Mesenteric fat pad (tissue), 1 donor: ENCODE measurements around a stretch of chr5.

DNA sequence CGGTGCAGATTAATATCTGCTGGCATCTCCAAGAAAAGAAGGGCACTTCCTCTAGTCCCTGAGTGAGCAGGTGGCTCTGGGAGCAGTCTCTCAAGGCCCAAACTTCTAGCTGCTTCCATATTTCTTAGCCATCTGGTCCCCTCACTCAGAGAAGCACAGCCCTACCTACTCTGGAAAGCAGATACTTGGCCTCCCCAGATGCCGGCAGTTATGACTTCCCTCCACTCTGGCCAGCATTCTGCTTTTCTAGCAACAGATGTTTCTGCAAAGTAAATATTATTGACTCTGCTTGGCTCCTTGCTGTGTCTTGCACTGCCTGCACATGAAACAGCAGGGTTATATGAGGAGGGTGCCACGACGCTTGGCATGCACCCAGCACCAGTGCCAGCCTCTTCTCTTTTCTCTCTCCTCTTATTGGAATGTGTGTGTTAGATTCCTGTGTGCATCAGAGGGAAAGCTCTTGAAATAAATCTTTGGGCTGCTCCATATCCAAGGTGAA is 99.7 kb downstream of the ARHGAP26 start:
- PRO-cap, result no peak

- PRO-cap, result no peak
These were observed 189.7 kb downstream of the NR3C1 start for GRCh38 chr5:143213789-143214207.

DNA sequence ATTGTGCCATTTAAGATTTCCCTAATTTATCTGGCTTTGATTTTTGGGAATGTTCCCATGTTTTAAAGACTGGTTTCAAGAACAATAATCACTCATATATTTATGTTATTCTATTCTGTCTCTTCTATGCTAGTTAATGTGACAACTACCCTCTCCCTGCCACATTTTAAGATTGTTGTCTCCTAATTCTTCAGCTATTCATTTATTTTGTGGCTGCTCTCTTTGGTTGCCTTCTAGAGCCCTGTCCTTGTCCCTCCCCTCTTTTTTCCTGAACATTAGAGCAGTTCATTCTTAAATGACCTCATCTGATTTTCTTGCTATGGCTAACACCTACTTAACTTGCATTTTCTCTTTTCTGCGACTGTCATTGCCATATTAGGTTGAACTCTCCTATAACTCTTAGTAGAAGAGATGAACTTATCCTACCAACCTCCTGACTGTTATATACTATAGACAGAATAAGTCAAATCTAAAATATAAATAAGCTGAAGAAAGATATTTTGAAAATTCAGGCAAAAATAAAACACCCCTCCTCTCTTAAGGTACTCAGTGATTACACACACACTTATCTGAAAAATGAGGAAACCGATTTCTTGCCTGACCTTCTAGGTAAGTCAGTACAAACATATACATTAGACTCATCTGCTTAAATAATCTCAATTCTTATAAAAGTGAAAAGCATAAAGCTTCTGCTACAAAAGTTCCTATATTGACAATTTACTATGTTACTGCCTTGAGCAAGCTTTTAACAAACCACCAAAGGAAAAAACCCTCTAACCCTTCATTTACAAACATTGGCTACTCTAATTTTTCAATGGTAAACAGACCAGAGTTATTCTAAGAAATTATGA is 15.9 kb downstream of the NR3C1 start:
- PRO-cap, result no peak

GRCh38 chr5:143388956-143389572 is 14.4 kb downstream of the NR3C1 start:
- PRO-cap, result no peak

GRCh38 chr5:143392600-143393501 is 10.6 kb downstream of the NR3C1 start:
- PRO-cap, result no peak

DNA sequence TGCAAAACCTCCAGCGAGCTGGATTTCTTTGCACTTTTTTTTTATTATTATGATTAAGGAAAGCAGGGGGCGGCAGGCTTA is 997 bp upstream of the NR3C1 start:
- PRO-cap, result bidirectional peak, plus-strand start at position 50 of the sequence, minus-strand start outside the sequence

GRCh38 chr5:143405793-143406021 is 2.2 kb upstream of the NR3C1 start:
- PRO-cap, result no peak

GRCh38 chr5:143417835-143418525 is 14.5 kb upstream of the NR3C1 start:
- PRO-cap, result no peak

DNA sequence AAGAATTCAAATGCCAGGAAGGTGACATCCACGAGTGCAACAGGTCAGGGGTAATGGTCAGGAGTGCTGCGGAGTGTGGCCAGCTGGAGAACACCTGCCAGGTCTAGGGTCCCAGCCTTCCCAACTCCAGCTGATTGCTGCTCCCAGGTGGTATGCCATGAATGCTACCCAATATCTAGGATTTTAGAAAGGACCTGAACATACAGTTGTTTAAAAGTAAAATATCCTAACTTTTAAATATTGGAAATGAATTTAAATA is 617.0 kb downstream of the PRELID2 start:
- PRO-cap, result no peak

DNA sequence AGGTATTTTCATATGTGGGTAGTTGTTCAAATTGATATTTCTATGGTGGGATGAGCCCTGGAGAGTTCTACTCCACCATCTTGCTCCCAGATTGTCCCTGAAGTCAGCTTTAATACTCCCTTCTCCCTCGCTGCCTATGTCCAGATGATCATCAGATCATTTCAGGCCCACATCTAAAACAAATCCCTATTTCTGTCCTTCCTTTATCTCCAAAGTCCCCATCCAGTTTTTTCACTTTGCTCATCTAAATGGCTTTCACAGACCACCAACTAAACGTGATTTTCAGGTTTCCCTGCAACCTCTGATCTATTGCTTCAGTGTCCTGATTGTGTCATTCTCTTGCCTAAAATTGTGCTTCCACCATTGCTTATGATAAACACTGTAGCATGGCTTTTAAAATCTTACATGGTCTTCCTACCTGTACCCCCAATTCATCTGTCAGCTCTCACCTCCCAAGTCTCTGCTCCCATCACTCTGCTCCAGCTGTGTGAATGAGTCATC is 342.0 kb downstream of the PRELID2 start:
- PRO-cap, result no peak

DNA sequence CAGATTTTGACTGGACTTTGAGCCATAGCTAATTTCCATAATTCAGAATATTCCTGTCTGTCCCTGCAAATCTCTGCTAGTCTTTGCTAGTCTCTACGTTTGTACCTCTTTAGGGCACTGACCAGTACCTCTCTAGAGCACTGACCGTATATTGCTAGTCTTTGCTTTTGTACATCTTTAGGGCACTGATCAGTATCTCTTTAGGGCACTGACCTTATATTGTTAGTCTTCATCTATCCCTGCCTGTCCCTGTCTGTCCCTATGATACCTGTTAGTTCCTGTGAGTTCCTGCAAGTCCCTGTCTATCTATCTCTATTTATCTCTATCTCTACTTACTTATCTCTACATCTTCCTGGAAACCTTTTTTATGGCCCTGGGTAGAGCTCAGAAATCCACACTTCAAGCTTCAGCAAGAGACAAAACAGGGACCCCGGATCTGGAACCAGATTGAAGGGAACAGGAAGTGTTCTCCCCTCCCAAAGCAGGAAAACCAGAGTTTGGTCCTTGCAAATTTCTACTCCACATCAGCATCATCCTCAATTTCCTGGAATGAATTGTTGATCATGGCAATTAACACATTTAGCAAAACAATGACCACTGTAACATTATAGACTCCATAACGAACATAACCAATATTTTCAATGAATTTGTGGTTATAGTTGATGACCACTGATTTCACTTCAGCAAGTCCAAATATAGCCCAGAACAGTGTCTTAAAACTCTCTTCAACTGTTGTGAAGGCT is 107.0 kb downstream of the PRELID2 start:
- PRO-cap, result no peak

DNA sequence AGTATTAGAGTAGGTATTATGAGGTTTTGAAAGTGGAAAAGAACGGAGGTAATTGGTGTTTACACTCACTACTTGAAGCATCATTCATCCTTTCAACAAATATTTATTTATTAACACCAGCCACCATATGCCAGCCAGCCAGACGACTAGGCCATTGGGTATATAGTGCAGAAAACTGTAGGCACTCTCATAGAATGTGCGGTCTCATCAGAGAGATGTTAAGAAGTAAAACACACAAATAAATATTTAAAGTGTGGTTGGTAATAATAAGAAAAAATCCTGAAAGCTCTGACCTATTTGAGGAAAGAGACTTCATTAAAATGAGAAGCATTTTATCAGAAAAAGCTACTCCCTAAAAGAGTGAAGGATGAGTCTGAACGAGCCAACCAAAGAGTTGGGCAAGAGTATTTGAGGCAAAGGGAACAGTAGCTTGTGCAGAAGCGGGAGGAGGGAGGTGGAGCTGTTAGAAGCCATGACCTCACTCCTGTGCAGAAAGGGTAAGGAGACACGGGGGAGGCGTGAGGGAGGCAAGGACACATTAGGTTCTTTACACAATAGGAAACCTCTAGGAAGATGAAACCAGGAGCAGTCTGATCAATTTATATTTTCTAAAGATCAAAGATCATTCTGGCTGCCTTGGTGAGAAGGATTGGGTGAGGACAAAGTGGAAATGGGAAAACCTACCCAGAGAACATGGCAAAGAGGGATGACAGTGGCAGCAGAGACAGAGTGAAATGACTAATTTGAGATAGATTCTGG is 29.4 kb downstream of the SH3RF2 start:
- PRO-cap, result no peak

- PRO-cap, result no peak
These were observed 62.6 kb downstream of the PLAC8L1 start for GRCh38 chr5:146042466-146043440.

DNA sequence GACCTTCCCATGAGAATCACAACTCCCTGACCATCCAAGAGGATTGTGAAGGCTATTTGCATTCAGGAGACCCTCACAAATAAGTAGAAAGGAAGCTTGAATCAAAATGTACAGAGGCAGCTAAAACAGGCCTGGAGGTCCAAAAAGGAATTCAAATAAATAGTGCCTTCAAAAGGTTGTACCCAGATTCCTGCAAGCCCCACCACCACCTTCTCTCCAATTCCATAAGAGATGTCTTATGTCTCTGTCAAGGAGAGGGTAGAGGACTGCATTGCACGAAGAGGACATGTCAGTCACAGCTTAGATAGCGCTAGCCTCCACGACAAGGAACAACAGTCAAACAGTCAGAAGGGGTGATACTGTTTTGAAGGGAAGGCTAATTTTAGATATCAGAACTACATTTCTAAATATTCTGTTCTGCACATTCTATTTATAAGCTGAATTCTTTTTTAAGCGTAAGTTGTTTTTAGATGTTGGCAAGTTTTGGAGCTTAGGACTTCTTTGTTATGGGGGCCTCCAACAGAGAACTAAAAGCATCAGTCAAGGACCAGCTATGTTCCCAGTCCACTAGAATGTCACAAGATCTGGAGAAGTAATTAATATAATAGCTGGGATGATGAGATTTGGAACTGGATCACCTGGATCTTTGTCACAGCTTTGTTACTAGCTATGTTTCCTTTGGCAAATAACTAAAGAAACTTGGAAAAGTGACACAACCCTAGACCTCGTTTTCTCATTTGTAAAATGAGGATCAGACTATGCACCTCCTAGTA is 34.1 kb downstream of the PLAC8L1 start:
- PRO-cap, result no peak

GRCh38 chr5:146202844-146203529 is 418 bp upstream of the RBM27 start:
- PRO-cap, result no peak

DNA sequence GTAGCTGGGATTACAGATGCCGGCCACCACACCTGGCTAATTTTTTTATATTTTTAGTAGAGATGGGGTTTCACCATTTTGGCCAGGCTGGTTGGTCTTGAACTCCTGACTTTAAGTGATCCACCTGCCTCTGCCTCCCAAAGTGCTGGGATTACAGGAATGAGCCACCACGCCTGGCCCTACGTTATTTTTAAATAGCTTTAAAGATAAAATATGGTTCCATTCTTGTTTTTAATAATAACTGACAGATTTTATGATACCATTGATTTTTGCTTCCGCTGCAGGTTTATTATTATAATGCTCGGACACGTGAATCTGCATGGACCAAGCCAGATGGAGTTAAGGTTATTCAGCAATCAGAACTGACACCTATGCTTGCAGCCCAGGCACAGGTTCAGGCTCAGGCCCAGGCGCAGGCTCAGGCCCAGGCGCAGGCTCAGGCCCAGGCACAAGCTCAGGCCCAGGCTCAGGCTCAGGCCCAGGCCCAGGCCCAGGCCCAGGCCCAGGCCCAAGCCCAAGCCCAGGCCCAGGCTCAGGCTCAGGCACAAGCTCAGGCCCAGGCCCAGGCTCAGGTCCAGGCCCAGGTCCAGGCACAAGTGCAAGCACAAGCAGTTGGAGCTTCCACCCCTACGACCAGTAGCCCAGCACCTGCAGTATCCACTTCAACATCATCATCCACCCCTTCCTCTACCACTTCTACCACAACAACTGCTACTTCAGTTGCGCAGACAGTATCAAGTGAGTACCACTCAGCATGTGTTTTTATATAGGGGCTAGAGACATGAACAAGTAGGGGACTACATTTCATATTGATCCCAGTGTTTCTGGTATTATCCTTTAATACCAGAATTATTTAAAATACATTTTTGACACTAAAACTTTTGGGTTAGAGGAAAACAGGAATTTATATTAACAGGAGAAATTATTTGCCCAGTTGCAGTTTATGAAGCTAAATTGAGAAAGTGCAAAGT is 11.8 kb downstream of the TCERG1 start:
- PRO-cap, result no peak

DNA sequence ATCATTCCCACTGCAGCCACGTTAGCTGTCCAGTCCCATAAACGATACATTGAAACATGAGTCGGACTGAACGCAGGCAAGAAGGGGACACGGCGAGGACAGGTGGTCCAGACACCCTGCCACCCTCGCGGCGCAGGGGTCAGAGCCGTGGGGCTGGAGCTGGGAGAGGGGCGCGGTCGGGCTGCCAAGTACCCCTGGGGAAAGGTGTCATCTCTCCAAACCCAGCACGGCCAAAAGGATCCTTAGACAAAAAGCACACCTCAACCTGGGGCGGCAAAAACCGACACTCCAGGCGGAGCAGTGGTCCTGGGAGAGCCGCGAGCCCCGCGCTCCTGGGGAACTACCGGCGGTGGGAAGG is 57.0 kb downstream of the DPYSL3 start:
- PRO-cap, result no peak

DNA sequence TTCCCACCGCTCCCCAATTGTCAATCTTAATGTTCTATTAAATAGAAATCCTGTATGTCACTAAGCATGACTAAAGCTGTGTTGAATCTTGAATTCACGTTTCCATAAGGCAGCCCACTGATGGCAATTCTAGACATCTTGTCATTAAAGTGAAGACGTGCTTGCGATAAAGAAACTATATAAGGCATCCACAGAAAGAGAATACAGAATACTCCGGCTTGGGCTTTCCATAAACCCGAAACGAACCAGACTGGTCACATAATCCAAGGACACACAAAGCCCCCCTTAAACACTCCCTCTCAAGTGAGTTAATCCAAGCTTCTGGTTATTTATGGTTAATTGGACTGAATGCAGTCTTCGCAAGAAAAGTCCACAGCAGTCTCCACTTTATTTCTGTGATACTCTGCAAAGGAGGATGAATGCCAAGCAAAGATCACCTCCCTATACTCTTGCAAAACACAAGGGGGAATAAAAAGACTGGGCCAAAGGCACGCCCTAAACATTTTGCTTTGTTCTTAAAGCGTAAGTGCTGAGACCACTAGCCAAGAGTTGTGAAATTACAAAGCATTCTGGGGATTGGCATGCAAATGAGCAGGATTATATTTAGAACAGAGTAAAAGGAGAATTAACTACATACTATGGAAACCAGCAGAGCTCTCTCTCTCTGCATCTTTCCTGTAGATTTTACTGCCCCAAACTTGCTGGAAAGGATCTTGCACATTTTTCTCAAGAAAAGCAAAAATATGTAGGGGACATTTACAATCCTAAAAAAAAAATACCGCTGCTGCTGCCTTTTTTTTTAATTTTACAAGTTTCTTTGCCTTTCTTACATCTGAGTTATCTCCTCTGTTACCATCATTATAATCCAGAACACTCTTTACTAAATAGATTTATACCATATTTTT is 54.6 kb downstream of the DPYSL3 start:
- PRO-cap, result bidirectional peak, plus-strand start at position 628 of the sequence, minus-strand start at position 395 of the sequence

DNA sequence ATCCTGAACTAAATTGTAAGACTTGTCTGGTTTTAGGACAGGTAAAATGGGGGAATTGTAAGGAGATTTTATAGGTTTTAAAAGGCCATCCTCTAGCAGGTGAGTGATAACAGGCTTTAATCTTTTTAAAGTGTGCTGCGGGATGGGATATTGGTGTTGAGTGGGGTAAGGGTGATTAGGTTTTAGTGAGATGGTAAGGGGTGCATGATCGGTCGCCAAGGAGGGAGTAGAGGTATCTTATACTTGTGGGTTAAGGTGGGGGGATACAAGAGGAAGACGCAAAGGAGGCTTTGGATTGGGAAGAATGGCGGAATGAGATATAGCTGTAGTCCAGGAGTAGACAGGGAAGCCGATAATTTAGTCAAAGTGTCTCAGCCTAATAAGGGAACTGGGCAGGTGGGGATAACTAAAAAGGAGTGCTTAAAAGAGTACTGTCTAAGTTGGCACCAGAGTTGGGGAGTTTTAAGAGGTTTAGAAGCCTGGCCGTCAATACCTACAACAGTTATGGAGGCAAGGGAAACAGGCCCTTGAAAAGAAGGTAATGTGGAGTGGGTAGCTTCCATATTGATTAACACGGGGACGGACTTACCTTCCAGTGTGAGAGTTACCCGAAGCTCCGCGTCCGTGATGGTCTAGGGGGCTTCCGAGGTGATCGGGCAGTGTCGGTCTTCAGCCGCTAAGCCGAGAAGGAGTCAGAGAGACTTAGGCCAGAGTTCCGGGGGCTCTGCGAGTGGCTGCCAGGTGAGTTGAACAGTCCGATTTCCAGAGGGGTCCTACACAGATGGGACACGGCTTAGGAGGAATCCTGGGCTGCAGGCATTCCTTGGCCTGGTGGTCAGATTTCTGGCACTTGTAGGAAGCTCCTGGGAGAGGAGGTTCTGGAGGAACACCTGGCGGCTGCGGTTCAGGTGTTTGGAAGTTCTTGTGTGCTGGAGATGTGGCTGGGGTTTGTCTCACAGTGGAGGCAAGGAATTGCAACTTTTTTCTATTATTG is 6.6 kb upstream of the SCGB3A2 start:
- PRO-cap, result no peak

DNA sequence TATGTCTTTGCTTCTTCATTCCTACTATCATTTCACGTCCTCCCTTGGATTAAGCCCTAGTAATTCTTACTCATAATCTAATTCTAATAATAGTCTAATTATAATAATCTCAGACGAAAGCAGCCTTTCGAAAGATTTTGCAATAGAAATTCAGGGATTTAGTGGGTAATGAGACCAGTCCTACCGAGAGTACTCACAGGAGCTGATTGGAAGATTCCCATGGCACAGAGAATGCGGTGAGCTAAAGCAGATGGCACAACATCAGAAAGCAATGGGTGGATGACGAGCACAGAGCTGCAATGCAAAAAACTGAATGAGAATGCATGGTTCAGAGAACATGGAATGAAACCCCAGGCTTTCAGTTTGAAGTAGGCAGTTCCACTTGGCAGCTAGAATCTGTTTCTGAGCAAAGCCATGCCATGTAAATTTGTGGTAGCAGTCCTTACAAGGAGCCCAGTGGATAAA is 78.2 kb upstream of the SPINK5 start:
- PRO-cap, result no peak